ENCODE measurements around the genes H2BC12, H2AC15, ZSCAN26 and GPX6.

GRCh38 chr6:27146517-27146941, at the start of gene H2BC12:
H2BC12 (minus strand) TSS chr6:27146855.
- RRBS: 0% methylated on average over 4 of the region's 32 CpGs

- RRBS: no CpG with 5 or more reads among the region's 9 CpGs
These were observed 38.0 kb upstream of the PRSS16 start for GRCh38 chr6:27209511-27209987.

GRCh38 chr6:27478409-27479246, 5.7 kb upstream of the ZNF184 start:
- RRBS: no CpG with 5 or more reads among the region's 32 CpGs

GRCh38 chr6:27650806-27651150, 157.0 kb downstream of the H2BC13 start:
- RRBS: no CpG with 5 or more reads among the region's 7 CpGs

- RRBS: 9% methylated on average over 7 of the region's 61 CpGs
These were observed 120.0 kb downstream of the H2BC13 start for GRCh38 chr6:27687437-27688466.

DNA sequence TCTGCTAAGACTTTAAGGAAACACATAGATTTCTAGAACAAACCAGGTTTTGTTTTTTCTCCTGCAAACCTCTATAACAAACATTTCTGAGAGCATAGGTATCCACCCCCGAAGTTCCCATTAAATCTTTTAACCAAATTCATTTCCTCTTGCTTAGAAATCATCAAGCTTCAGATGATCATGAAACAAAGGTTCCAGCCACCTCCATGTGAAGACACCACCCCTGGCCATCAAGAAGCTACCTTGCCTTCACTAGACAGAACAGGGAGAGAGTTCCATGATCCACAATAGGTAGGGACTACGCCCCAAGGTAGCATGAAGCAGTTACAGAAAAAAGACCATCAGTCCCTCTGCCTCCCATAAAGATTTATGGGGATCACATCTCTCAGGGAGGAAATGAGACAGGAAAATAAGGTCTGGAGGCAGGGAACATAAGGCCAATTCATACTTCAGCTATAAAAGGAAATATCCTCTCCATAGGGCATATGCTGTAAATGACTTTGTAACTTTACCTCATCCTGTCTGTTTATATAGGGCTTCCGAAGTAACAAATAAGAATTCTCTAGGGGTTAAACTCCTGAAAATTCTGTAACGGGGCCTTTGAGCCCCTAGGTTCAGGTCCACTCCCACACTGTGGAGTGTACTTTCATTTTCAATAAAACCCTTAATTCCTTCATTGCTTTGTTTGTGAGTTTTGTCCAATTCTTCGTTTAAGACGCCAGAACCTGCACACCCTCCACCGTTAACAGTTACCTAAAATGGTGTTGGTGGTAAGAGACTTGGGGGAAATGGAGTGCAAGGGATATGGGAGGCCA, 25.0 kb downstream of the H2BC13 start:
- RRBS: no CpG with 5 or more reads among the region's 7 CpGs

- RRBS: no CpG with 5 or more reads among the region's 14 CpGs
These were observed 16.5 kb downstream of the H2BC13 start for GRCh38 chr6:27791078-27791786.

GRCh38 chr6:27809583-27809795, 362 bp upstream of the H3C10 start:
- RRBS: no CpG with 5 or more reads among the region's 1 CpG

GRCh38 chr6:27811908-27813212, 2.2 kb downstream of the H2AC14 start:
- RRBS: no CpG with 5 or more reads among the region's 20 CpGs

DNA sequence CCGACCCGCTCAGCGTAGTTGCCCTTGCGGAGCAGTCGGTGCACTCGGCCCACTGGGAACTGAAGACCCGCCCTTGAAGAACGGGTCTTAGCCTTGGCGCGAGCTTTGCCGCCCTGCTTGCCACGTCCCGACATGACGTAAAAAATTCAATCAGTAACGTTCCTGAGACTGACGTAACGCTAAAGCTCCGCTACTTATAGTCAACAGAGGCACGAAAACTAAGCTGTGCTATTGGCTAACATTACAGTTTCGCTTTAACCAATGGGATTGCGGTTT, at the start of gene H2AC15:
TSS of gene H2AC15 (minus strand) at position 170 of the 276 bp plus-strand sequence.
- RRBS: no CpG with 5 or more reads among the region's 21 CpGs

GRCh38 chr6:27866505-27866912, 879 bp downstream of the H1-5 start:
- RRBS: no CpG with 5 or more reads among the region's 11 CpGs

GRCh38 chr6:28137246-28138061, 4.2 kb upstream of the ZKSCAN8 start:
- RRBS: no CpG with 5 or more reads among the region's 23 CpGs

DNA sequence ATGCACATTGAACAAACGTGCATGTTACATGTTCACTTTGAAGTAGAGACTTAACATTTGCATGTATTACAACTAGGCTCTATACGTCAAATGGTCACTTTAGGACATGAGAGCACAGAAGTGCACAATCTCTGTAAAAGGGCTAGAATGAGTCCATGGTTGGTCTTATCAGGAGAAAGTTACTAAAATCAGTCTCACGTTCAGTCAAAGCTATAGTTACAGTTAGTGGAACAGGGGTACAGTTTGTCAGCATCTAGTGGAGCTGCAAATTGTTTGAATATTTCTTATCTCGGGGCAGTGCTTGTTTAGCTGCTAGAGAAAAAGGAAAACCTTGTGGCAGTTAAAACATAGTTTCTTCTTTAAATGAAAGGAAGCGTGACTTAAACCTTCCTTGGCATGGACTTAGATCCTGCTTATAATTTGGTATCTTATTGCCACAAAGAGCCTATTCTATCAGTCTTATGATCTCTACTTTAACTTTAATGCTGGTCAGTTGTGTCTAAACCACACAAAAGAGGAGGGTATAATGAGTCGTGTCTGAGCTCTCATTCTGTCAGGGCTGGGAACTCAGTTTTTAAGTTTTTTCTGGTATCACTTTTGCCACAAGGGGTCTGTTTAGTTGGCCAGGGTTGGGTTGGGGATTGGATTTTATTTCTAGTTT, 4.5 kb upstream of the ZSCAN9 start:
- RRBS: no CpG with 5 or more reads among the region's 6 CpGs

GRCh38 chr6:28266824-28267847, at the start of gene ZSCAN26:
ZSCAN26 (plus strand) TSS chr6:28267143.
- RRBS: 6% methylated on average over 4 of the region's 36 CpGs

DNA sequence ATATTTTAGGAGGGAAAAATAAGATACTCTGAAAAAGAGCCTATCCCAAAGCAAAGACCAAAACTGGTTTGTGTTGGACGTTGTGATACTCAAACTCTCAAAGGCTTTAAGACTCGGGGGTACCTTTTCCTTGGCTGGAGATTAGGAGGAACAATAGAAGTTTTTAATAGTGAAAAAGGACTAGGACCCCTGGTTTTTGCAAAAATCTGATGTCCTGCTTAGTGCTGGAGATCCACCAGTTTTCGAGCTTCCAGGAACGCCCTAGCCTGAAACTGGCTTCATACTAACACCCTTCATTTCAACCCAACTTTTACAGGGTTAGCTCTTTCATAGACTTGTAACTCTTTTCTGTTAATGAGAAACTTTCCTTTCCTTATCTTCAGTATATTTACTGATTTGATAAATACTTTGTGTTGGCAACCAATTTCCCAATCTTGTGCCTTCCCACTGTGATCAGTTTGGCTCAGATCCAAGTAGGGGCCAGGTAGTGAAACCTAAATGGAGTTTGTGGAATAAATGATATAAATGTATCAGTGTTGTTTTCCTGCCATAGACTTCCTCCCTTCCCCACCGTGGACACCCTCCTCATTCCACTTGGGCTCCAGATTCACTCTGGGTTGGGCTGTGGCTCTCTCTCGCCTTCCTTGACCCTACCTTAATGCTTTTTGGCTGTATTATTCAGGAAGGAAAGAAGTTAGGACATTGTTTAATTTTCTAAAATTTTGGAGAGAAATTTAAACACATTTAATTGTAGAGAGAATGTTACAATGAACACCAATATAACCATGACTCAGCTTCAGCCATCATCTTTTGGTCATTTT, 1.2 kb downstream of the ZKSCAN3 start:
- RRBS: no CpG with 5 or more reads among the region's 6 CpGs

DNA sequence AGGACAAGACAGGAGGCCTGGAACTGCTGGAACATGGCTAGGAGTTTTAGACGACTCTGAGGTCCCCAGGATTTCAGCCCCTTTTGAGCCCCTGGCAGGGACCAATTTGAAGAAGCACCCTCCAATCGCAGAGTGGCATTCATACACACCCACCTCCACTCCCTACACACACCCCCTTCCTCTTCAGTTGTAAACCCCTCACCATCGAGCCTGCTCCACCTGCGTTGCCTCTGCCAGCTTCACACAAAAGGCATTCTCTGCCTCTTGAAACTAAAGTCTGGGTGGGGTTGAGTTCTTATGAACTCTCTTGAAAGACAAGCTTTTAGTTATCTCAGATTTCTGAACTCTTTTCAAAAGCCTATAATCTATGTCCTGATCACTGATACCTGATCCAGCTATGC, at the start of gene GPX6:
TSS of gene GPX6 (minus strand) at position 85 of the 401 bp plus-strand sequence.
- RRBS: no CpG with 5 or more reads among the region's 4 CpGs

DNA sequence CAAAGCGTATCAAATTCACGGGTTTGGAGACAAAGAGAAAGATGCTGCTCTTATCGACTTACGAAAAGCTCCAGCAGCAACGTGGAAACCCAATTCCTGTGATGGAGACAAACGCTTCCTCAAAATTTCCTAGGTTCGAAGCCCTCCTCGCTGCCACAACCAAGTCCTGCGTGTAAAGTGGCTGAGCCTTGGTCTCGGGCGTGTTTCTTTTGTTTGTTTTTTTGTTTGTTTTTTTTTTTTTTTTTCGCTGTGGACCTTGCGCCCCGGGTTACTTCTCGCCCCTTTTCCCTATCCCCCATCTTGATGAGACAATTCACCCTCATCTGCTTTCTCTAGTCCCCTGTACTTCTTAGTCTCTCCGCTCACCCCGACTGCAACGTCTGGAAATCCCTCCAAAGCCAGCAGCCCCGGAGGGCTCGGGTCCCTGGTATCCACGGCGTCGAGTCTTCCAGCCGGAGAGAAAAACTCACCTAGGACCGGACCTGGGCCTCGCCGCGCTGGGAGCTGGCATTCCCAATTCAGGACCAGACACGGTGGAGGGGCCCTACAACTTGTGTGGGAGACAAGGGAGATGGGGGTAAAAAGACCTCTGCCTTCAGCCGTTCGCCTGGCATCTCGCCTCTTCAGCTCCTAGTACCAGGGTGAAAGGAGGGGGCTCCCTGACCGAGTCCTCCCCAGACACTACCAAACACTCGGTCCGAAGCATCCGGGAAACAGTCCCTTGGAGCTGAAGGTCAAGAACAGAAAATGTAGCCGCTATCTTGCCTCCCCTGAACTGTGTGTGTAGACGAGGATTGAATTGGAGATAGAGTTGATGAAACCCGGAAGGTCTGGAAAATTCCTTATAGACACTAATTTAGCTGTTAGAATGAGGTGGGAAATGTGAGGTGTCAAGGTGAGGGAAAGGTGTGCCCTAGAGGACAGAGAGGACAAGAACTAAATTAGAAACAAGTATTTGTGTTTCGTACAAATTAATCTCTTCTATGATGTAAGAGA, 2.8 kb upstream of the SCAND3 start:
- RRBS: 36% methylated on average over 7 of the region's 40 CpGs

DNA sequence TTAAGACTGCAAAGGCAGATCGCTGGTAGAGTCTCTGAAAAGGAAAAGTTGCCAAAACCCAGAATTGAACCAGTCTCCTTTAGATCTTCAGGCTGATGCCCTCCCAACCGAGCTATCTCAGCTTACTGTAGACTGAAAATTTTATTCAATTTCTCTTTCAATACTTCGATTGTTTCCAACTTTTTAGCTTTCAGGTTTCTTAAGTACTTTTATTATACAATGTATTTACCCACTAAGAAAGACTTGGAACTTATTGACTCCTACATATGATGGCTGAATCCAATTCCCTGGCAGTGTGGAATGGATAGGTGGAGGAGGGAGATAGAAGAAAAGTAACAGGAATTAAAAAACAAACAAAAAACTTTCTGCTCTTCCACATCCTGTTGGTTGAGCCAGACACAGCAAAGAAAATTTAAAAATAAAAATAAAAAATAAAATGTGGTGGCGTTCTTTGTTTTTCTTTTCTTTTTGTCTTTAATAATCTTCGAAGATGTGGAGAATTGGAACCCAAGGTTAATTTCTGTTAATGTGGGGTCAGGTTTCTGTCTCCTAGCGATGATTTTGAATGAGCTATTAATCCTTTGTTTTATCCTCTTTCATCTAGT, 140.0 kb upstream of the SCAND3 start:
- RRBS: no CpG with 5 or more reads among the region's 6 CpGs

GRCh38 chr6:28900993-28901727, 22.6 kb downstream of the TRIM27 start:
- RRBS: no CpG with 5 or more reads among the region's 5 CpGs

DNA sequence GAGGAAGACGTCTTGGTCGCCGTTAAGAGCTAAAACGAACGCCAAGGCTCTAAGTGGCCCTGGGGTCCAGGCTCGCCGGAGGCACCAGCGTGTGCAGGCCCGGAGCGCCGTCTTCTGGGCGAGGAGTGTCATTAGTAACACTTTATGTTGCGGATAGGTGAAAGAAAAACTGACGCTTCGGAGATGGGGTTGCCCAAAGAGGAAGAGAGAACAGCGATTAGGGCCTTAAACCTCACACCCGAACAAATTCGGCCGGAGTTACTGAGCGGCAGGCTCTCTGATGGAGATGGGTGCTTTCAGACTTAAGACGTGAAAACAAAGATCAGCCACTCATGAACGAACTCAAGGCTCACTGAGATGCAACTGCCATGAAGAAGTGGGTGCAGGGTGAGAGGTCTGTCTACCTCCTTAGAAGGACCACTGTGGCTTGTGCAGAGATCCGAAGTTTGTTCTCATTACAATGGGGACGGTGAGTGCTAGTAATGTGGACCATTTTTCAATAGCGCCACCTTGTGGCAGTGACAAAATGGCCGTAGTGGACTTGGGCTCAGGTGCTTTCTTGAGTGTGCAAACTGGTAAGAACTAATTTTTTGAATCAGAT, 11.8 kb upstream of the ZNF311 start:
- RRBS: no CpG with 5 or more reads among the region's 26 CpGs

All from GM06990 (cell line).